Neural crest cell (in vitro differentiated cells): ENCODE measurements around a stretch of chr9.

- PRO-cap = no peak
Measured at GRCh38 chr9:138216853-138217795, 339.5 kb downstream of the CACNA1B start.